AG04450 (cell line): ENCODE measurements around the genes NOS3, TMUB1 and ASB10.

GRCh38 chr7:150897477-150897824 is 45.1 kb downstream of the AOC1 start:
- CAGE, long polyA plus RNA, result no peak
- RRBS, result no CpG with 5 or more reads among the region's 8 CpGs

- CAGE, long polyA plus RNA, result no peak
- RRBS, result 21% methylated on average over 2 of the region's 16 CpGs
These were observed 30.6 kb downstream of the KCNH2 start for GRCh38 chr7:150947628-150947871.

DNA sequence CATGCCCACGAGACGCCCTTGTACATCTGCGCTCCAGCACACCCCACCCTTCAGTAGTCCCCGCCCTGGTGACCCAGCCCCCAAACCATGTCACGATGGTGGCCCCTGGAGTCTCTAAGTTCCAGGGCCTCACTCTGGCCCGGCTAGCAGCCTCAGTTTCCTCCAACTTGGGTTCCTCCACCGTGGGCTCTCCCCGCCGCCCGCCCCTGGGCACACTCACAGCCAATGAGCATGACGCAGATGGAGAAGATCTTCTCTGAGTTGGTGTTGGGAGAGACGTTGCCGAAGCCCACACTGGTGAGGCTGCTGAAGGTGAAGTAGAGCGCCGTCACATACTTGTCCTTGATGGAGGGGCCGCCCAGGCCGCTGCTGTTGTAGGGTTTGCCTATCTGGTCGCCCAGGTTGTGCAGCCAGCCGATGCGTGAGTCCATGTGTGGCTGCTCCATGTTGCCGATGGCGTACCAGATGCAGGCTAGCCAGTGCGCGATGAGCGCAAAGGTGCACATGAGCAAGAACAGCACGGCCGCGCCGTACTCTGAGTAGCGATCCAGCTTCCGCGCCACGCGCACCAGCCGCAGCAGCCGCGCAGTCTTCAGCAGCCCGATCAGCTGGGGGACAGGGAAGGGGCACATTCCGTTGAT is 26.8 kb downstream of the KCNH2 start:
- CAGE, long polyA plus RNA, result no peak
- RRBS, result no CpG with 5 or more reads among the region's 39 CpGs

DNA sequence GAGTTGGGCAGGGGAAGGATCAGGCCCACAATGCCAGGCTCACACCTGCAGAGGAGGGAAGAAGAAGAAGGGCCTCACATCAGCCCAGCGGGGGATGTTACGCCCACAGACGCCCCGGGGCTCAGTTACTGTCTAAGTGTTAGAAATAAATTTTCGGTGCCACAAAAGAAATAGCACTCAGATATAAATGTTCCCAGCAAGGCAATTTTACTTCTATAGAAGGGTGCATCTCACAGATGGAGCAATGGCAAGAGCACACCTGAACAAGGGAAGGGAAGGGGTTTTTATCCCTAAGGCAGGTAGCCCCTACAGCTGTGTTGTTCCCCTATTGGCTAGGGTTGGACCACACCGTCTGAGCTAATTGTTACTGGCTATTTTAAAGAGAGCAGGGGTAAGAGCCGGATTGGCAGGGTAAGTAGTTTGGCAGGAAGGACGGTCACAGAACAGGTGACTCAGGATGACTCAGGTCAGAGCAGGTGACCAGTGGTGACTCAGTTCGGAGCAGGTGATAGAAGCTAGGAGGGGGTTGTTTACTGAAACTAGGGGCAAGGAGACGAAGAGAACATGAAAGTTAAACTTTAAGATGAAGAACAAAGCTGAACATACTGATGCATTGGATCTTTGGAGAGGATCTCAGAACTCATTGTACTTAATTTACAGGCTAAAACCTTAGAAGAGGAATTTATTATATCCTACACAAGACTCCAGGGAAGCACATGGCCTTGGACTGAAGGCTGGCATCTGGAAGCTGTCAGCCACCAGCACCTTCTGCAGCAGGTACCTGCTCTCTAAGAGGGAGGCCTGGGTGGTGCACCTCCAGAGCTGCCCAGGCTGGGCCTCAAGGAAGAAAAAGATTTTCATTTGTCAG is at the start of gene NOS3:
Gene NOS3, plus strand, starts transcription at position 494 of the 868 bp plus-strand sequence.
- CAGE, long polyA plus RNA, result no peak
- RRBS, result no CpG with 5 or more reads among the region's 10 CpGs

DNA sequence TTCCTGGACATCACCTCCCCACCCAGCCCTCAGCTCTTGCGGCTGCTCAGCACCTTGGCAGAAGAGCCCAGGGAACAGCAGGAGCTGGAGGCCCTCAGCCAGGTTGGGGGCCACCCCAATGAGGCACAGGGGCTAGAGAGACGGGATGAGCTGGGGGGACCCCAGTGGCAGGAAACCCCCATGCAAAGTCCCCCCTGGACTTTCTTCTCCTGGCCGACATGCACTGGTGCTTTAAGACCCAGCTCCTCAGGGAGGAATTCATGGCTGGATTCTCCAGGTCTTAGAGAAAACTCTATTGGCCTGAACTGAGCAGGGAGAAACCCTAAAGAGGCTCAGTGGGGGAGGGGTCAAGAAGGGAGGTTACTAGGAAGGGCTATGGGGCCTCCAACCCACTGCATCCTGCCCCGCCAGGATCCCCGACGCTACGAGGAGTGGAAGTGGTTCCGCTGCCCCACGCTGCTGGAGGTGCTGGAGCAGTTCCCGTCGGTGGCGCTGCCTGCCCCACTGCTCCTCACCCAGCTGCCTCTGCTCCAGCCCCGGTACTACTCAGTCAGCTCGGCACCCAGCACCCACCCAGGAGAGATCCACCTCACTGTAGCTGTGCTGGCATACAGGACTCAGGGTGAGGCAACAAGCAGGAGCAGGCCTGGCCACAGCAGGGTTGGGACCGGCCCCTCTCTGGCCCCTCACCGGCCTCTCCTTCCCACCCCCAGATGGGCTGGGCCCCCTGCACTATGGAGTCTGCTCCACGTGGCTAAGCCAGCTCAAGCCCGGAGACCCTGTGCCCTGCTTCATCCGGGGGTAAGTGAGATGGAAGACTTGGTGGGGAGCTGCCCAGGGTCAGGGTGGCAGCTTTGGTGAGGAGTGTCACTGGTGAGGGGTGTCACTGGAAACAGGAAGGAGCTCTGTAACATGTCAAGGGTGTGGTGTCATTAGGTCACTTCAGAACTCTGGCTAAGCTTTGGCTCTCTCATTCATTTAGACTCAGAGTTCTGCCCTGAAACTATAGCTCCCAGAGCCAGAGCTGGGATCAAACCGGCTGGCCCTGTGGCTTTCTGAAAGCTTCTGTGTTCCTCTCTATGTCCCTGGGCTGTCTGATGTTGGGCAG is 13.8 kb downstream of the ATG9B start:
- CAGE, long polyA plus RNA, result start-site peak on the plus strand centred at position 343 of the sequence, 26 bp wide, 10 and 8 reads in 2 replicates
- RRBS, result 15% methylated on average over 3 of the region's 20 CpGs

GRCh38 chr7:151013425-151014040 is 10.8 kb downstream of the ATG9B start:
- CAGE, long polyA plus RNA, result no peak
- RRBS, result 22% methylated on average over 13 of the region's 56 CpGs

DNA sequence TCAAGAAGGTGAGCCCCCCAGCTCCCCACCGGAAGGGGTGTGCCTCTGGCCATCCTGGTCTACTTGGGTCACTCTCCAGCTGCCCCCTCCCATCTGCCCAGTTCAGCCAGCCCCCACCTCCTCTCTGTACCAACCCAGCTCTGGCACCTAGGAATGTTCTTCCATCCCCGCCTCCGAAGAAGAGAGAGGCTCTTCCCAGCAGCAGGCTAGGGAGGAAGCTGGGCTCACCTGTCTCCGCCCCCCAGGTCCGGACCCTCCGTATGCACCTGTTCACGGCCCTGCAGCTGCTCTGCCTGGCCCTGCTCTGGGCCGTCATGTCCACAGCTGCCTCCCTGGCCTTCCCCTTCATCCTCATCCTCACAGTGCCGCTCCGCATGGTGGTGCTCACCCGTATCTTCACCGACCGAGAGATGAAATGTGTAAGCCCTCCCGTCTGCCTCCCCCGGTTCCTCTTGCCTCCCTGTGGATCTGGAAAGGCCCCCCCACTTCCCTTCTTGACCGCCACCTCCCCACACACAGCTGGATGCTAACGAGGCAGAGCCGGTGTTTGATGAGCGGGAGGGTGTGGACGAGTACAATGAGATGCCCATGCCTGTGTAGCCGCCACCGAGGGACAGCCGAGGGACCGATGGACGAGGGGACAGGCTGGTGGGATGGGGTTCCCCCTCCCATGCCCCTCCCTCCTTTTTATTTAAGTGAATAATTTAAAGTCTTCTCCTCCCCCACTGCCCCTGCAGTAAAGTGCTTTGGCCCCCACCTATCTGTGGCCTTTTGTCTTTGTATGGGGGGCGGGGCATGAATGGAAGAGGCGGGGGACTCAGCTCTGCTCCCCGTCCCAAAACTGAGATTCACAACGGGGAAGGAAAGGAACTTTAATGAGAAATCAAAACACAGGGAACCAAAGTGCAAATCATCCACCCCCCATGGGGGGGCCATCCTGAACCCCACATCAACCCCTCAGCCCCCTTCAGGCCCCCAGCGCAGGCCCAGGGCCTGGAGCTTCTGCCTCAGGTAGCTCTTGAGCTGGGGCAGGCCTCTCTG is 4.5 kb downstream of the FASTK start:
- CAGE, long polyA plus RNA, result no peak
- RRBS, result 46% methylated on average over 3 of the region's 30 CpGs

- CAGE, long polyA plus RNA, result start-site peak on the minus strand at chr7:151083080-151083168, 15 and 17 reads in 2 replicates; start-site peak on the minus strand at chr7:151083456-151083481, 176 and 191 reads in 2 replicates
- RRBS, result 2% methylated on average over 32 of the region's 79 CpGs
These were observed at the start of gene TMUB1 for GRCh38 chr7:151082831-151084132. TMUB1 (minus strand) TSS chr7:151083493.

DNA sequence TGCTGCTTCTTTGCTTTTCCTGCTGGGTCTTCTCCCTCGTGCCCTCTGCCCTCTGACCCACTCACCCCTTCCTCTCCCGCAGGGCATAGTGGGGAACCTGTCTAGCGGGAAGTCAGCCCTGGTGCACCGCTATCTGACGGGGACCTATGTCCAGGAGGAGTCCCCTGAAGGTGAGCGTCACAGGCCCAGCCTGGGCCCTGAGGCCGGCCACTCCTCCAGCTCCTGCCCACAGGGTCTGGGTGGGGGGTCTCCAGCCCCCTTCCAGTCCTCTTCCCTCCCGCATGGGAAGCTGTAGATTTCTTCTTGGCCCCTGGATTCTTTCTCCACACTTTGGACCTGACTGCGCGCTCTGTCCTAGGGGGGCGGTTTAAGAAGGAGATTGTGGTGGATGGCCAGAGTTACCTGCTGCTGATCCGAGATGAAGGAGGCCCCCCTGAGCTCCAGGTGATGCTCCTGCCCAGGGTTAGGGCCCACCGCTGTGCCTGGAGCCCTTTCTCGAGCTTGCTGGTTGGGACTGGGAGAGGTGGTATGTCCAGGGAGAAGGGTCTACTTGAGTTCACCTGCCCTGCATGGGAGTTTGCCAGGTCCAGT is 30.8 kb downstream of the AGAP3 start:
- CAGE, long polyA plus RNA, result no peak
- RRBS, result no CpG with 5 or more reads among the region's 14 CpGs

DNA sequence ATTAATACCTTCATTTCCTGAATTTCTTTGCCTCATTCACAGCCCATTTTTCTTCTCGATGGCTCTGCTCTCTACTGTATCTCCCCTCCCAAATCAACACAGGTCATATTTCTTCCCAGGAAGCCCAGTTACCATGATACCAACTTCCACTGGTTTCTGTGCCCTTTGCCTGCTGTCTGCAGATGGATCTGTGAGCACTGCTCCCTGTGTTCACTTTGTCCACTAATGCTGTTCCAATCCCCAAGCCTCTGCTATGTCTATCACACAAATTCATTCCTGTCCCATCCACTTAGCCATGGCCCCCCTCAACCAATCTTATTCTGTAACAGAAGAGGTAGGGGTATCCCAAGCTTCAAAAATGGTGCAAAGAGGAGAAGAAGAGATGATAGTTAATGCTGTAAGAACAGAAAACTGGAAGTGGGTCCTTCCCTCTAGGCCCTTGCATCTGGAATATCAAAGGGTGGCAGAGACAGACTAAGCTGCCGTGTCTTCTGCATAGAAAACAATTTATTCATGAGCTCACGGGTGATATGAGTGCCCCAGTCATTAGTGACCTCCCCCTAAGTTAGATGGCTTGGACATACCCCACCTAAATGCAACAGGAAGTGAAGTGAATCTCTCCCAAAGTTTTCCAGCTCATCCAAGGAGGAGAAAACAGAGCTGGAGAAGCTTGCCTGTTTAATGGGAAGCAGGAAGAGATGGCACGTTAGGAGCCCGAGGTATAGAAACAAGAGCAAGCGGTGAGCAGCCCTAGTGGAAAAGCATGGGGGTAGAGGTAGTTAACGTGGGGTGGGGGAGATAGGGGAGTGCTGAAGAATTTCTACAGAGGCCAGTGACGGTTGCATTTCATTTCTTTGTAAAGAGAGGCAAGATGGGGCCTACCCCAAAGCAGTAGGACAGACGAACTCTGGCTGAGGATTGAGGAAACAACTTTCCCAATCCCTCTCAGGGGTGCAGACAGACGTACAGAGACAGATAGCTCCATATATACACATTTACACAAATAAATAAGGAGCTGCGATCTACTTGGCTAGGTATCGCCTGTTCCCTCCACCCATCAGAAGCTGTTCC is 20.0 kb downstream of the GBX1 start:
- CAGE, long polyA plus RNA, result no peak
- RRBS, result no CpG with 5 or more reads among the region's 12 CpGs

DNA sequence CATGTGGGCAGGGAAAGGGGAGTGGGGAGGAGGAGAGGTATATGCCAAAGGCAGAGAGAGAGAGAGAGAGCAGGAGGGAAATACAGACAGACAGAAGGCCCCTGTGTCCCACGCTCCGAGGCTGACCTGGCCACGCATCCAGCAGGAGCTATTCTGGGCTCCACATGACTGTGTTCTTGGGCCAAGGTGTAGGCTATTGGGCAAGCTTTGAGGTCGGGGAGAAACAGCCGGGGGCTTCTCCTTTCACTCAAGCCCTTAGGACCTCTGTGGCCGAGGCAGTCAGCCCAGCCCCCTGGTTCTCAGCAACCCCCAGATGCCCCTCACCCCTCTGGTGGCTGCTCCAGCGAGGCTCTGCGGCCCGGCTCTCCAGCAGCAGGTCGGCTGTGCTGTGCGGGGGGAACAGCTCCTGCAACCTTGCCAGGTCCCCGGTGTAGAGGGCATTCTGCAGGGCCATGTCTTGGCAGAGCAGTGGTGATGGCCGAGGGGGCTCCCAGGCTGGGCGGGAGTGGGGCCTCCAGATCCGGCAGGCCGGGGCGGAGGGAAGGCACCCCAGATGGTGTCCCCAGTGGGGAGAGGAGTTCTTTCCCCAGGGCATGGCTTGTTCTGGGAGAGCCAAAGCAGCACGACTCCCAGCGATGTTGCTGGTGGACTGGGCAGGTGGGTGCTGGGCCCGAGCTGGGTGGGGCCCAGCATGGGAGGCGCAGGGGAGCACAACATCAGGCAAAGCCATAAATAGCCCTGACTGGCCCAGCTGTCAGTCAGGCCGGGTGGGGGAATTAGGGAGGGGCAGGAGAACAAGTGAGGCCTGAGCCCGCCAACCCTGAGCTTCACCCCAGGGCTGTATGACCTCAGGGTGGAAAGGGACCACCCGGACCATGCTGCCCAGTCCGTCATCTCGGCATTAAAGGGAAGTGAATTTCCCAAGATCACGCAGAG is at the start of gene ASB10:
Gene ASB10, minus strand, starts transcription at position 123 of the 936 bp plus-strand sequence.
- CAGE, long polyA plus RNA, result no peak
- RRBS, result 51% methylated on average over 8 of the region's 27 CpGs

- CAGE, long polyA plus RNA, result no peak
- RRBS, result no CpG with 5 or more reads among the region's 10 CpGs
These were observed 2.1 kb upstream of the IQCA1L start for GRCh38 chr7:151207355-151207780.

GRCh38 chr7:151241183-151241858 is 7.2 kb downstream of the SMARCD3 start:
- CAGE, long polyA plus RNA, result no peak
- RRBS, result no CpG with 5 or more reads among the region's 8 CpGs

GRCh38 chr7:151242293-151242944 is 6.1 kb downstream of the SMARCD3 start:
- CAGE, long polyA plus RNA, result no peak
- RRBS, result no CpG with 5 or more reads among the region's 17 CpGs

DNA sequence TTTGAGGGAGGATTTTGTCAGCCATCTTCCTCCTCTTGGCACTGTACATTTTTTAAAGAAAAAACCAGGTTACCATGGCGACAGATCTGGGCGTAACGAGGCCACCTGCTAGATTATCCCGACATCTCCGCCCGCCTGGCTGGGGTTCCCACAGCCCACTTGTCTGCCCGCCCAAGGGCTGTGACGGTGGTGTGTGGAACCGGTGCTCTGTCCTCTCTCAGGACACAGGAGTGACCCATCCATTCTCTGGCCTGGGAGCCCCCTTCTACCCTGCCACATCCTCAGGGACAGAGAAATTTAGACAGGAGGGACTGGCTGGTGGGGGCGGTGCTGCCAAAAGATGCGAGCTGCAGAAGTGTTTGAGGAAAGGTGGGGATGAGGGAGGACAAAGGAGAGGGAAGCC is 4.8 kb downstream of the SMARCD3 start:
- CAGE, long polyA plus RNA, result no peak
- RRBS, result no CpG with 5 or more reads among the region's 11 CpGs

GRCh38 chr7:151256482-151257072 is 8.1 kb upstream of the SMARCD3 start:
- CAGE, long polyA plus RNA, result no peak
- RRBS, result 64% methylated on average over 5 of the region's 16 CpGs

- CAGE, long polyA plus RNA, result no peak
- RRBS, result 91% methylated on average over 4 of the region's 13 CpGs
These were observed 4.3 kb downstream of the WDR86 start for GRCh38 chr7:151405450-151406067.

GRCh38 chr7:151410633-151411028 is 793 bp upstream of the WDR86 start:
- CAGE, long polyA plus RNA, result no peak
- RRBS, result 5% methylated on average over 1 of the region's 24 CpGs

DNA sequence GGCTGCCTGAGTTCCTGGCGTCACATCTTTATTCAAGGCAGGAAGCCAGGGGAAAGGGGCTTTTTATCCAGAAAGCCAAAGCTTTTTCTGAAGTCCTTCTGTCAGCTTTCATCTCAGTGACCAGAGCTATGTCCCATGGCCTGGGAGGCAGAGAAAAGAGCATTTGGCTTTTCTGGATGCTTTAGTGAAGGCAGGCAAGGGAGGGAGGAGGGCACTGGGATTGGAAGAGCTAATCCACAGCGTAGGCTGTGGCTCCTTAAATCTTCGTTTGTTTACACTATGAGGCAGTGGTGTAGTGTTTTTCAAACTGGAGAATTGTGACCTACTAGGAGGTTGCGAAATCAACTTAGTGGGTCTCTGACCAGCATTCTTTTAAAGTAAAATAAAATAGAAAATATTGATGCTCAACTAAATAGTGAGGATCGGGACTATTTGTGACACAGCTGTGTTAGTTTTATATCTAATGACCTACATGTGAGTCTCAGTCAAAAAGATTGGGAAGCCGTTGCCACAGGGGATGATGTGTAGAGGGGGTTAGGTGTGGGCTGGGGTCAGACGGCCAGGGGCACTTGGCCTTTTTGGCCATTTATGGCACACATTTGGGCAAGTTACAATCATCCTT is 14.1 kb downstream of the CRYGN start:
- CAGE, long polyA plus RNA, result no peak
- RRBS, result no CpG with 5 or more reads among the region's 7 CpGs

GRCh38 chr7:151433380-151433710 is 6.6 kb downstream of the CRYGN start:
- CAGE, long polyA plus RNA, result no peak
- RRBS, result no CpG with 5 or more reads among the region's 3 CpGs